ENCODE data around the genes MAGED4, FAM156B and FGD1.

DNA sequence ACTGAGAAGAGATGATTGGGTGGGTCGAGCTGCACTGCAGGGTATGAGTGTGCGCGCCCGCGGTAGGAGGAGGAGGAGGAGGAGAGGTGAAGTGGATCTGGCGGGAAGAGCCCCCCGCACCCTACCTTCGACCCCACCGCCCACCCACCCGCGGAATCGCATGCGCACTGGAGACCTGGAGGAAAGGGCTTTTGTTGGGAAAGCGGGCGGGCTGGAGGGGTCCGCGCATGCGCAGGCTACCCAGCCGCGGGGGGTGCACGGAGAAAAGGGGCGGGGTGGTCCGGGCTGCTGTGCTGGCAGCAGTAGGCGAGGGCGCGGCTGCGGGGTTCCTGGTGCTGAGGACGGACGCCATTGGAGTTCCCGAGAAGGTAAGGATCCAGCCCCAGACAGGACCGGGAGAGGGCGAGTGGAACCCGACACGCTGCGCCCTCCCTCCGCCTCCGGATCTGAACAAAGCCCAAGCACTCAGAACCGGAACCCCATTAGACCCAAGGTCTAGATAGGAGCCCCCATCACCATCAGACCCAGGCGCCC, at the start of gene MAGED4:
TSS of gene MAGED4 (plus strand) at position 291 of the 534 bp plus-strand sequence.
- RRBS = no CpG with 5 or more reads among the region's 39 CpGs

GRCh38 chrX:52897083-52897612, at the start of gene FAM156B:
Gene FAM156B (plus strand): TSS chrX:52897330.
- RRBS = no CpG with 5 or more reads among the region's 62 CpGs

DNA sequence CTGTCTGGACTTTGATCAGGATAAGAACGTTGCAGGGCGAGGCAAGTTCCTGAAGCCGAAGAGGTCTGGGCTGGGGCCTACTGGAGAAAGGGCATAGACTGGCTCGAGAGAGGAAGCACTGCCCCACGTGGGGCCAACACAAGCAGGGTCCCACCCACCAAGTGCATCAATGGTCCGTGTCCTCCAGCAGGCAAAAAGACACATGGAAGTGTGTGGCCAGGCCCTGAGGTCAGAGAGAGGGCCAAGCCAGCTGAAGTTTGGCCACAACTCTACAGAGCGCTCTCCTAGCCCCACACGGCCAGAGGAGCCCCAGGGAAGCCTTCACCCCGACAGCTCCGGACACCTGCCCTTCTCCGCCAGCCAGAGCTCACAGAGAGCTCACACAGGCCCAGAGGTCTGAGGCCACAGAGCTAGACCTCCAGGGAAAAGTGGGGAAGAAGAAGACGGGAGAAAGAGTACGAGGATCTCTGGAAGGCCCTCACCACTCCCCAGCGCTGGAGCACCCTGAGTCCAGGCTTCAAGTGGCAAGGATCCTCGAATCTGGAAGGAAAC, 8.6 kb upstream of the KDM5C start:
- RRBS = no CpG with 5 or more reads among the region's 15 CpGs

DNA sequence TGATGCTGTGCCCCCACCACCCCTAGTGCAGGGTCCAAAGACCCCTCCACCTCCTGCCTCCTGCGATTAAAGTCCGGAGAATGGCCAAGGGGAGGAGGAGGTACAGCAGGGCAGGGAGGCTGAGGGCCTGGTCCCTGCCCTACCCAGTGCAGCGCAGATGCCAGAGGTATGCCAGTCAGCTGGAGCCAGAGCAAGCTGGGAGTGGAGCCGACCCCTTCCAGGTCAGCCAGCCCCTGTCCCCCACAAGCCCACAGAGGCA, 40.6 kb downstream of the IQSEC2 start:
- RRBS = no CpG with 5 or more reads among the region's 4 CpGs

DNA sequence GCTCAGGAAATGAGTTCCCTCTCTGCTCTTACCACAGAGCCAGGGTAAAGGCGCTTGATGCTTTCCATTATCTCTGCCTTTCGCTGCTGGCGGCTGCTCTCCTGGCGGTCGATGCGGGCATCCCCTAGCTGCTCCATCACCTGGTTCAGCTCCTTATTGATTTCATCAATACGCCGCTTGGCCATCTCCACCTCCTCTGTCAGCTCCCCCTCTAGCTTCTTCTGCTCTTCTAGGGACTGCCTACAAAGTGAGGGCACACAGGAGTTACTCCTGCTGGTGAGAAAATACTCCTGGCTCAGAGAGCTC, 13.5 kb downstream of the SMC1A start:
- RRBS = no CpG with 5 or more reads among the region's 8 CpGs

GRCh38 chrX:53411601-53412395, 10.7 kb downstream of the SMC1A start:
- RRBS = no CpG with 5 or more reads among the region's 12 CpGs

DNA sequence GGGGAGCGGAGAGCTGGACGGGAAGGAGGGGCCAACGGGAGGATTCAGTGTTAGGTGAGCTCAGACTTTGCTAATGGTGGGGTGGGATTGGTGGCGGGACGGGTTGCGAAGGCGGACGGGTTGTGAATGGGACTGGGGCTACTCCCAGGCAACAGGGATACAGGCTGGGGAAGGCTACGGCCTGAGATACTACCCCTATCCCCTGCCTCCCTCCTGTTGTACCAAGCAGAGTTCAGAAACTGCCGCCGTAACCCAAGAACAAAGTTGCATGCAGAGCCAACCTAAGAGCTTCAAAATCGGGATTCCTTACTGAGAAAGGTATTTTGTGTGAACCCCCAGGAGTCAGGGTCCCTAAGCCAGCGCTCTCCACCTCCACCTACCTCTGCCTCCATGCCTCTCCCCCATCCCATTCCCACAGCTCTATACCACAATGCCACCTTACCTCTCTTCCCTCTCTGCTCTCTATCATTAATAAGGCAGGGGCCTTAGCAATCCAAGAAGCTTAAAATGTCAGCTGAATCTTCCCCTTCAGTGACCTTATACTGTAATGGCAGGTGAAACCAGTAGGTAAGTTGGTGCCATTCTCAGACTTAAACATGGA, 512 bp downstream of the RIBC1 start:
- RRBS = no CpG with 5 or more reads among the region's 13 CpGs

- RRBS = 4% methylated on average over 9 of the region's 89 CpGs
Observed at GRCh38 chrX:54357295-54358351, 82.6 kb upstream of the TSR2 start.

- RRBS = 2% methylated on average over 36 of the region's 97 CpGs
Observed at GRCh38 chrX:54495436-54496420, at the start of gene FGD1. Gene FGD1 (minus strand): TSS chrX:54496234.

DNA sequence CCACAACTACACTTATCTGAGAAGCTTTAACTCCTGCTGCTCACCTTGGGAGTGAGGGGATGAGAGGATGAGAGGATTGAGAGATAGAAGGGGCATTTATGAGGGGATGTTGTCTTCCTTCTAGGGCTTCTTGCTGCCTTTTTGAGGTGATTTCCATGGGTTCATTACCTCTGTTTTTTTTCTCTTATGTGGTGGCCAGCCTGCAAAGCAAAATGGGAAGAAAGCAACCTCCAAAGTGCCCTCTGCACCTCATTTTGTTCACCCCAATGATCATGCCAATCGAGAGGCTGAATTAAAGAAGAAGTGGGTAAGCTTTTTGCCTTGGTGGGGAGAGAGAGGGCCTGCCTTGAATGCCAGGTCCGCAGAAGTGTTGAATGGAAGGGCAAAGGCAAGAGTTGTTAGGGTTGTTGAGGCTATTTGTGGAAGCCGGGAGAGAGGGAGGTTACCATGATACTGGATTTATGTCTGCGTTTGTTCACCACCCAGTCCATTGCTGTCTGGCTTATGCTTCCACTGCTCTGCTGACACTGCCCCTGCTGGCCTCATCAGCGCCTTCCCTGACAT, 10.0 kb downstream of the GNL3L start:
- RRBS = no CpG with 5 or more reads among the region's 5 CpGs

GRCh38 chrX:54721379-54721909, 76.6 kb downstream of the ITIH6 start:
- RRBS = no CpG with 5 or more reads among the region's 5 CpGs

GRCh38 chrX:54815148-54815496, 7.6 kb downstream of the MAGED2 start:
- RRBS = 93% methylated on average over 4 of the region's 12 CpGs

- RRBS = no CpG with 5 or more reads among the region's 4 CpGs
Observed at GRCh38 chrX:54841215-54842015, 33.9 kb downstream of the MAGED2 start.

- RRBS = no CpG with 5 or more reads among the region's 2 CpGs
Observed at GRCh38 chrX:55159569-55159768, 1.5 kb downstream of the FAM104B start.

DNA sequence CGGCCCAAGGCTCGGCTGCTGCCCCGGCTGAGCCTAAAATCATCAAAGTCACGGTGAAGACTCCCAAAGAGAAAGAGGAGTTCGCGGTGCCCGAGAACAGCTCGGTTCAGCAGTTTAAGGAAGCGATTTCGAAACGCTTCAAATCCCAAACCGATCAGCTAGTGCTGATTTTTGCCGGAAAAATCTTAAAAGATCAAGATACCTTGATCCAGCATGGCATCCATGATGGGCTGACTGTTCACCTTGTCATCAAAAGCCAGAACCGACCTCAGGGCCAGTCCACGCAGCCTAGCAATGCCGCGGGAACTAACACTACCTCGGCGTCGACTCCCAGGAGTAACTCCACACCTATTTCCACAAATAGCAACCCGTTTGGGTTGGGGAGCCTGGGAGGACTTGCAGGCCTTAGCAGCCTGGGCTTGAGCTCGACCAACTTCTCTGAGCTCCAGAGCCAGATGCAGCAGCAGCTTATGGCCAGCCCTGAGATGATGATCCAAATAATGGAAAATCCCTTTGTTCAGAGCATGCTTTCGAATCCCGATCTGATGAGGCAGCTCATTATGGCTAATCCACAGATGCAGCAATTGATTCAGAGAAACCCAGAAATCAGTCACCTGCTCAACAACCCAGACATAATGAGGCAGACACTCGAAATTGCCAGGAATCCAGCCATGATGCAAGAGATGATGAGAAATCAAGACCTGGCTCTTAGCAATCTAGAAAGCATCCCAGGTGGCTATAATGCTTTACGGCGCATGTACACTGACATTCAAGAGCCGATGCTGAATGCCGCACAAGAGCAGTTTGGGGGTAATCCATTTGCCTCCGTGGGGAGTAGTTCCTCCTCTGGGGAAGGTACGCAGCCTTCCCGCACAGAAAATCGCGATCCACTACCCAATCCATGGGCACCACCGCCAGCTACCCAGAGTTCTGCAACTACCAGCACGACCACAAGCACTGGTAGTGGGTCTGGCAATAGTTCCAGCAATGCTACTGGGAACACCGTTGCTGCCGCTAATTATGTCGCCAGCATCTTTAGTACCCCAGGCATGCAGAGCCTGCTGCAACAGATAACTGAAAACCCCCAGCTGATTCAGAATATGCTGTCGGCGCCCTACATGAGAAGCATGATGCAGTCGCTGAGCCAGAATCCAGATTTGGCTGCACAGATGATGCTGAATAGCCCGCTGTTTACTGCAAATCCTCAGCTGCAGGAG, 910 bp downstream of the UBQLN2 start:
- RRBS = no CpG with 5 or more reads among the region's 43 CpGs

DNA sequence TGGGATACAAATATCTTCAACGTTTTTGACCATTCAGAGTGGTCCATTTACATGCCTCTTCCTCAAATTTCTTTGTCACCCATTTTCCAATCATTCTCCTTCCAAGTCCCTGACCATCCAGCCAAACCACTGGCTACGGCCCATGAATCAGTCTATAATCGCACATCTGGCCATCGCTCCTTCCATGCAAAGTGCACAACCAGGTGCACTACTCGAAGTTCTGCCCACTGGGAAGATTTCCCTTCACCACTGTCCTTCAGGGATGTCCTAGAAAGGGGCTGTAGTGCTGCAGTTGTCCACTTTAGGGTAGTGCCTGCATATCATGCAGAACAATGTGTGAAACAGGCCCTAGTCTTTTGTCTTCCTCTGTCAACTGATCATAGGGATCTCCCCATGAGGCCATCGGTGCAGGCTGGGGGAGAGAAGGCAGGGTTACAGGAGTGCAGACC, 39.2 kb downstream of the SPIN4 start:
- RRBS = no CpG with 5 or more reads among the region's 6 CpGs

DNA sequence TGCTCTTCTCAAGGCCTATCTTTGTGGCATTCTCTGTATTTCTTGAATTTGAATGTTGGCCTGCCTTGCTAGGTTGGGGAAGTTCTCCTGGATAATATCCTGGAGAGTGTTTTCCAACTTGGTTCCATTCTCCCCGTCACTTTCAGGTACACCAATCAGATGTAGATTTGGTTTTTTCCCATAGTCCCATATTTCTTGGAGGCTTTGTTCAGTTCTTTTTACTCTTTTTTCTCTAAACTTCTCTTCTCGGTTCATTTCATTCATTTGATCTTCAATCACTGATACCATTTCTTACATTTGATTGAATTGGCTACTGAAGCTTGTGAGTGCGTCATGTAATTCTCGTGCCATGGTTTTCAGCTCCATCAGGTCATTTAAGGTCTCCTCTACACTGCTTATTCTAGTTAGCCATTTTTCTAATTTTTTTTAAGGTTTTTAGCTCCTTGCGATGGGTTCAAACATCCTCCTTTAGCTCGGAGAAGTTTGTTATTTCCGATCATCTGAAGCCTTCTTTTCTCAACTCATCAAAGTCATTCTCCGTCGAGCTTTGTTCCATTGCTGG, 99.8 kb upstream of the SPIN4 start:
- RRBS = no CpG with 5 or more reads among the region's 9 CpGs

DNA sequence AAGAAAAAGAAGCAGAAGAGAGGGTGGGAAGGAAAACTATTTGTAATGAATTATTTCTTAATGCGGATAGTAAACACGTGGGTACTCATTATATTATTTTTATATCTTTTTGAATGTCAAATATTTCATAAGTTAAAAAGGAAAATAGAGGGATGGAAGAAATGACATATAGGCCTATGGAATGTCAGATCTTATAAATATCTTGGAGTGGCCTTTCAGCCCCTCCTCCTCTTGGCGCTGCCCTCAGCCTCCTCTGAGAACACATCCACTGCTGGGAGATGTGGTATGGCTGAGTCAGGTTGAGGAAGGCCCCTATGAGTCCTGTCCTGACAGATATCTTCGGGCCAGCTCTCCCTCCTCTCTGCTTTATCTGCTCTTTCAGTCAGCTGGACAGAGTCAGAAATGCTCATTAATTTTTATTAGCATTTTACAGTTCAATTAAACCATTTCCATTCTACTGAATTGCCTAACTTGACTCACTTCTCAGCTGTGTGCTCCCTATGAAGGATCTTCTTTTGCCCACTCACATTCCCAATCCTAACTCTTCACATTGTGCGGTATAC, 128.1 kb downstream of the ARHGEF9 start:
- RRBS = no CpG with 5 or more reads among the region's 5 CpGs

GRCh38 chrX:63753932-63754263, 31.1 kb downstream of the ARHGEF9 start:
- RRBS = no CpG with 5 or more reads among the region's 5 CpGs

GRCh38 chrX:65197714-65198269, 163.2 kb downstream of the ZC3H12B start:
- RRBS = no CpG with 5 or more reads among the region's 10 CpGs

Data from AG04449 (cell line).